Daoy (cell line): ENCODE results near the gene KLHL29.

GRCh38 chr2:20447982-20448900 is 1.4 kb downstream of the RHOB start:
- RAMPAGE, long total RNA: no peak

- RAMPAGE, long total RNA: no peak
Observed at GRCh38 chr2:20448901-20449444, 2.1 kb downstream of the RHOB start.

DNA sequence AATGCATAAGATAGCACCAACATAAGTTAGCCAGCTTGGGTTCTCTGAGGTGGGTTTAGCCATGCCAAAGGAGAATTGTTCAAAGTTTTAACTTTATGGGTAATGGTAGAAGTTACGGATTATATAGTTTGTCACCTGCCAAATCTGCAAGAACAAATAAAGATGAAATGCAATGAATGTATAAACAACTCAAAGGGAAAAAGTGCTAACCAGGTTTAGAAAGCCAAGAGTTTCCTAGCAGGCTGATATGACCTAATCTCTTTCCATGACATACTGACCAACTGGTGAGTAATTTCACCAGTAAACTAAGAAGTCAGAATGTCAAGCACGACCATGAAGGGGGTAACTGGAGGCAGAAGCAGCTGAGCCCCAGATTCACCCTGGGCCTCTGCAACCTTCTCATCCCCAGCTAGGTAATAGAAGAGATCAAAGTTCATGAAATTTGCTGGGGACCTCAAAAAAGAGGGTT is 10.1 kb downstream of the RHOB start:
- RAMPAGE, long total RNA: no peak

DNA sequence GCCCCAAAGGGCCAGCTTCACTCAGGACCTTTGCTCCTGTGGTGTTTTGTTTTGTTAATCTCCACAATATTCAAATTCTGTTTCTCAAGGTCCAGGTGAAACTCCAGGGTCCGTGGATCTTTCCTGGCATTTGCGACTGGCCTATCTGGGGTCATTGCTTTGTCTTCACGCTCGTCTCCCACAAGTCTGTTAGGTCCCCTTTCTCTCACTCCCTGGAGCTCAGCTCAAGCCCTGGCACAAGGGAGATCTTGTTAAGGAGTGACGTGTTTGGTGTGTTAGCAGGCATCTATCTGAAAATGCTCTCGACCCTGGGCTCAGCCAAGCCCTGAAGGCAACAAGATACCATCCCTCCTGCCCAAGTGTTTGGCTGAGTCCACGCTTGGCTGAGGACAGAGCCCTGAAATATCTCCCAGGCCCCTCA is 91.3 kb downstream of the RHOB start:
- RAMPAGE, long total RNA: no peak

- RAMPAGE, long total RNA: no peak
Observed at GRCh38 chr2:20540608-20541290, 93.9 kb downstream of the RHOB start.

GRCh38 chr2:20599888-20600608 is 50.9 kb downstream of the HS1BP3 start:
- RAMPAGE, long total RNA: no peak

- RAMPAGE, long total RNA: no peak
Observed at GRCh38 chr2:20618428-20618836, 32.5 kb downstream of the HS1BP3 start.

DNA sequence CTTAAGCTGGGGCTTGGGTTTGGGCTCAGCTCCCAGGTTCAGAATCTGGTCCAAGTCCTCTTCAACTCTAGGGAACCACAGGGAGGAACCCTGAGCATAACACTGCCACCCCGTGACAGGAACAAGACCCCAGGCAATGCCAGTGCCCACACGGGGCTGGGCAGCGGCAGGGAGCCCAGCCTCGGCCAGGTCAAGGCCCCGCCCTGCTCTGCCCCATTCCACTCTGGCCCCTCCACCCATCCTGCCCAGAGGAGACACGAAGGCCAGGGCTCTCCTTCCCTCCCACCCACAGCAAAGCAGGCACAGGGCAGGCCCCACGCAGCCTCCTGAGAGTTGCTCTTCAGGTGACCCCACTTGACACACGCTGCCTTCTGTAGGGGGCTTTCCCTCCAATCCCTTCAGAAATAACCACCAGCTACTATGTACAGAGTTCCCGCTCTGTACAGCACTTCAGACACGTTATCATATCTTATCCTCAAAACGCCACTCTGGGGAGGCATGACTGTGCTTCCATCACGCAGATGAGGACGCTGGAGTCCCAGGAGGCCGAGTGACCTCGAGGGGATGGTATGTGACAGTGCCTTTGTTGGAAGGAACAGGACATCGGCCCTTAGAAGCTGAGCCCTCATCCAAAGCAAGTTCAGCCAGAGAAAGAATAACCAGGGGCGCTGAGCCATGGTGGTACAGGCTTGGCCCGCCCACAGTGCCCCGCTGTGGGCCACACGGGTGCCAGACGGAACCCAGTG is 31.5 kb downstream of the HS1BP3 start:
- RAMPAGE, long total RNA: no peak

GRCh38 chr2:21017294-21017966 is 26.4 kb downstream of the APOB start:
- RAMPAGE, long total RNA: no peak

- RAMPAGE, long total RNA: no peak
Observed at GRCh38 chr2:21020713-21021838, 22.8 kb downstream of the APOB start.

- RAMPAGE, long total RNA: no peak
Observed at GRCh38 chr2:21039916-21040308, 4.0 kb downstream of the APOB start.

- RAMPAGE, long total RNA: no peak
Observed at GRCh38 chr2:21040309-21041303, 3.3 kb downstream of the APOB start.

DNA sequence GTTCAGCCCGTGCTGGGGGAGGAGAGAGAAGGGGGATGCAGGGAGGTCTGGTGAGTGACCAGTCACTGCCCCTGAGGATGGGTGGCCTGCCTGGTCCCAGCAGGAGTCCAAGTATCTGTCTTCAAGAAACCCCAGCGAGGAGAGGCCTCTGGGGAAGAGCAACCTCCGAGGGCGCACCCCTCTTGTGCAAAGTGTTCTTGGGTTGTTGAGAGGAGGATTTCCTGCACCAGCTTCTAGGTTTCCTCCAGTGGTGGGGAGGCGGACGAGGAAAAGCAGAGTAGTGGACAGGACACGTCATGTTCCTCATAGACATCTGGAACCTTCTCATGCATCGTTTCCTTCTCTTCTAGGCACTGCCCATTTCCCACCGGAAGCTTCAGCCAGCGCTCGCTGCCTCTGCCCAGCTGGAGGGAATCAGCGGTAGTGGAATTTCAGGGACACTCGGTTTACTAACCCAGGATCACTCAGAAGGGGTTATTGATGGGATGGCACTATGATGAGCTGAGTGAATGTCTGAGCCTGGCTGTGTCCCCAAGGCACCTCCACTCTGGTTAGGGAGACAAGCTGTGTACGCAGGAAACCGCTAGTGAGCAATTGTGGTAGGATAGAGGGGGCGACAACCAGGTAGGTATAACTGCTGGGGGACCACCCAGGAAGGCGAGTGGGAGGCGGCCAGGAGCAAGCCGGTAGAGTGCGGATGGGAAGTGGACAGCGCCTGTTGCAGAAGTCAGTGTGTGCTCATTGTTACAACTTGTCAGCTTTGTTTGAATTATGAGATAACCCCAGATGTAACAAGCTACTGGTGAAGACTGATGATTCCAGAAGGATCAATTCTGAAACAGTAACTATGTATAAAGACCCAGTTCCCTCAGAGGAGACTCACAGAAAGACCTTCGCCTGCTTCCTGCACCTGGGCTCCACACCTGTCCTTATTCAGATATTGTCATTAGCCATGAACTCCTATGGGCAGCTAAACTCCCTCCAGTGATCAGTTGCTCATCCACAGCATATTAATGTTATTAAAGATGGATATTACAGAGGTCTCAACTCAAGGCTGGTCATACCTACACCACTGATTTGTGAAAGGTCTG is 1.0 kb upstream of the APOB start:
- RAMPAGE, long total RNA: no peak

- RAMPAGE, long total RNA: no peak
Observed at GRCh38 chr2:23208910-23209405, 176.0 kb upstream of the KLHL29 start.

DNA sequence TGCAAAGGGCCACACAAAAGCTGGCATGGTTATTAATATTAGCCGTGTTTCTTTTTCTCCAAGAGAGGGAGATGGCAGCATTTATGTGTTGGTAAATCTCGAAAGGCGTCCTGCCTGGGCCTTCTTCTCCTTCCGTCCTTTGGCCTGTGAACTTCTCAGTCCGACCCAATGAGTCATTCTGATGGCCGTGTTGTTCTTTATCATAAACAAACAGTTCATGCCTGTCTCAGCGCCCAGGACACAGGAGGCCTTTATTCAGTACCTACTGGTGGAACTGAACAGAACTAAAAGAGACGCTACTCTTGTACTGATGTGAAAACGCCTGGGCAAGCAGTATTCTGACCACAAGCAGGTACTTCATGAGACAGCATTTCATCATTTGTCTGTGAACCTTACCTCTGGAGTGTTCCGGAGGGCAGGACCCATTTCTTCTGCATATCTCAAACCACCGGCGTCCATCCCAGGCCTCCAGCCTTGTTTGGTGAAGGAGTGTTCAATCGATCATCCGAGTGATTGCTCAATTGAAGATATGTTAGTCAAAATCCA is 25.0 kb upstream of the KLHL29 start:
- RAMPAGE, long total RNA: no peak

DNA sequence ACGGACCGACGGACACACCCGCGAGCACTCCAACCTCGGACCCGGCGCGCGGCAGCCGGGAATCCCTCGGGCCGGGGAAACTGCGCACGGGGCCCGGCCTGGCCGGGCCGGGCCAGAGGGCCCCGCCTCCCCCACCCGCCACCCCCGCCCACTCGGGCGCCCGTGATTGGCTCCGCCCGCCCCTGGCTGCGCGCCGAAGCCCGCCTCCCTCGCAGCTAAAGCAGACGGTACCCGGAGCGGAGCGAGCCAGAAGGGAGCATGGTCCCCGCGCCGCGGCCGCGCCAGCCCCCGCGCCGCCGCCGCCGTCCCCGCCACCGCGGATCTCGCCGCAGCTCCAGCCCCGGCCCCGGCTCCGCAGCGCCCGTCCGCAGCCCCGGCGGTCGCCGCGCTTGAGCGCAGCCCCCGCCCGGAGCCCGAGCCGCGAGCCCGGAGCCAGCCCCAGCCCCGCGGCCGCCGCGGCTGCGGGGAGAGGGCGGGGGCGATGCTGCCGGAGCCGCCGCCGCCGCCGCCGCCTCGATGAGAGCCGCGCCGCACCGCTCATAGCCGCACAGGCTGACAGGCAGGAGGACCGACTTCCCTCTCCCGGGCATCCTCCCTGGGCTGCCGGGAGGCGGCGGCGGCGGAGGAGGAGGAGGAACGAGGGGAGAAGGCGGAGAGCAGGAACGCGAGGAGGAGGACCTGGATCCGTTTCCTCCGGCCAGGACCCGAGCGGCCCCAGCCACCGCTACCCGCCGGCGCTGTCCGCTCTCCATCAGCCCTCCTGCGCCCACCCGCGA is at the start of gene KLHL29:
KLHL29 (plus strand) TSS at position 223 of the 776 bp plus-strand sequence.
- RAMPAGE, long total RNA: no peak

- RAMPAGE, long total RNA: no peak
Observed at GRCh38 chr2:23419700-23420136, 34.7 kb downstream of the KLHL29 start.

DNA sequence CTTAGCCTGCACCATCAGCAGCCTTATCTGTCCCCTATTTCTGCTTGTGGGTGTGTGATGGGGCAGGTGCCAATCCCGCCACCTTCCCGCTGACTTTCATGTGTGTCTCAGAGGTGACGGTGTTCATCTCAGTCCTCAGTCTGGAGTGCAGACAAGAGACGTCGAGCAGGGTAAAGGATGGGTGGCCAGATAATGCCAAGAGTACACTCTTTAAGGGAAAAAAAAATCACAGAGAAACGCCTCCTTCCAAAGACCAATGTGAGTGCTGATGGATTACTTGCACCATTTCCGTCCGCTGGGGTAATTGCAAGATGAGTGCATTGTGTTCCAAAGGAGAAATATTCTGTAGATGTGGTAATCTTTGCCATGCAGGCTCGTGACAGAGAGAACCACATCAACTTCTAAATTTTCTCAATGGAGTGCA is 80.9 kb downstream of the KLHL29 start:
- RAMPAGE, long total RNA: no peak

DNA sequence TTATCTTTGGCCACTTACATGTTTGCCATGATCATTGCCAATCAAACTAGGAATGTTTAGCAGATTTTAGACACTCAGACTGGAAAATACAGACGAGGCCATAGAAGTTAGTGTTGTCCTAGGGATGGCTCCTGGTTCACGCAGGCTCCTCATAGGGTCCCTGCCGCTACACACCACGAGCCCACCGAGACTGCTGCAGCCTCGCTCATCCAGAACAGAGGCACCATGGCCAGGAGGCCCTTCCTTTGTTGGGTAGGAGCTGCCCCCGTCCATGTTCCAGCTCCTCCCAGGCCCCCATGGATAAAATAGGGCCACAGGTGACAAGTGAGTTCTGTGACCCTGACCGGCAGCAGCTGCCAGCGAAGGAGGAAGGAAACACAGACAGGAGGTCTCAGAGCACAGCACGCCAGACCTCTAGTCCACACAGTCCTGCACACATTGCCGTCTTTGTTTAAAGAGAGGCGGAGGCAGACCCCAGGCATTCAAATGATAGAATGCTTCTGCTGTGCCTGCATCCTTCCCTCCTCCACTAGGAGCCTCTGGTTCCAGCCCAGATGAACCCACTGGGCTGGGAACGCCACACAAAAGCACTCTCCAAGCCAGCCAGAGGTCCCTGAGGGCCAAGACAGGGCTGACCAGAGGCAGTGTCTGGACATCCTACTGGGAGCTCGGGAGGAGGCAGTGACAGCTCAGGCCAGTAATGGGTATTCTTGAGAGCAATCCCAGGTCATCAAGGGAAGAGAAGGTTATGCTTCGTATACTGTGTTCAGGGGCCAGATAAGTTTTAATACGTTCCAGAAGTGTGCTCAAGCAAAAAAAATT is 118.6 kb downstream of the KLHL29 start:
- RAMPAGE, long total RNA: no peak

DNA sequence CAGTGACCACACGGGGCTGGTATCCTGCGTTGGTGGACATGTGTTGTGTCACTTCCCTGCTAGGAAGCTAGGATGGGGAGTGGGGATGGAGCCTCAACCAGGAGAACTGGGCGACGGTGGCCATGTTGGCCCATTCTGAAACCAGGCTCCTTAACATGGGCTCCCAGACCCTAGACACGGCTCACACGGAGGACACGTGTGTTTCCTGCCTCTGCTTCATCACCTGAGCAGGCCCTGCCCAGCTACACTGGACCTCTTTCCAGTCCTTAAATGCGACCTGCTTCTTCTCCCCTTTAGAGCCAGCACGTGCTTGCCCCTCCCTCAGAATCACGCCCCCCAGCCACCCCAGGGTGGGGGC is 142.0 kb downstream of the KLHL29 start:
- RAMPAGE, long total RNA: no peak